ENCODE measurements around a stretch of chr13.

GRCh38 chr13:93224428-93225174 lies 2.0 kb upstream of the GPC6 start:
- PRO-cap, result no peak
- RAMPAGE, long total RNA, result no peak

GRCh38 chr13:94549685-94550515 lies 46.1 kb downstream of the TGDS start:
- PRO-cap, result no peak
- RAMPAGE, long total RNA, result no peak

GRCh38 chr13:94585453-94585803 lies 10.5 kb downstream of the TGDS start:
- PRO-cap, result no peak
- RAMPAGE, long total RNA, result no peak

GRCh38 chr13:94599666-94600387 lies 1.8 kb upstream of the GPR180 start:
- PRO-cap, result no peak
- RAMPAGE, long total RNA, result no peak

DNA sequence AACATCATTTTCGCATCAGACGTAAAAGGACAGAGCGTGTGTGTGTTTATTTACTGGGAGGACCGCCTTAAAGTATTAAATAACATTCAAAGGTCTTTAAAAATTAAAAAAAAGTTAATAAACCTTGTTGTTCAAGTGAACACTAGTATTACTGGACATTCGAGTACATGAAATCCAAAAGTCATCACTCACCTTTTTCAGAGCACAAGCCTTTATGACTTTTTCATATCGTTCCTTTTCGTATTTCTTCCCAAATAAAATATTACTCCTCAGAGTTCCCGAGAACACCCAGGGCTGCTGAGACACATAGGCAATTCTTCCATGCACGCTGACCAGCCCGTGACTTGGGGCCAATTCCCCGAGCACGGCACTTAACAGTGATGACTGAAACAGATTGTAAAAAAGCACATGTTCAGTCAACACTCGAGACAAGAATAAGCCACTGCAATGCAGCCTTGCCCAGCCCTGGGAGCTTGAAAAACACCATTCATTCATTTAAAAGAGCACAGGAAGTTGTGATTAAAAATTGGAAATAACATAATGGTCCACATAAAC lies 114.7 kb downstream of the ABCC4 start:
- PRO-cap, result no peak
- RAMPAGE, long total RNA, result no peak

DNA sequence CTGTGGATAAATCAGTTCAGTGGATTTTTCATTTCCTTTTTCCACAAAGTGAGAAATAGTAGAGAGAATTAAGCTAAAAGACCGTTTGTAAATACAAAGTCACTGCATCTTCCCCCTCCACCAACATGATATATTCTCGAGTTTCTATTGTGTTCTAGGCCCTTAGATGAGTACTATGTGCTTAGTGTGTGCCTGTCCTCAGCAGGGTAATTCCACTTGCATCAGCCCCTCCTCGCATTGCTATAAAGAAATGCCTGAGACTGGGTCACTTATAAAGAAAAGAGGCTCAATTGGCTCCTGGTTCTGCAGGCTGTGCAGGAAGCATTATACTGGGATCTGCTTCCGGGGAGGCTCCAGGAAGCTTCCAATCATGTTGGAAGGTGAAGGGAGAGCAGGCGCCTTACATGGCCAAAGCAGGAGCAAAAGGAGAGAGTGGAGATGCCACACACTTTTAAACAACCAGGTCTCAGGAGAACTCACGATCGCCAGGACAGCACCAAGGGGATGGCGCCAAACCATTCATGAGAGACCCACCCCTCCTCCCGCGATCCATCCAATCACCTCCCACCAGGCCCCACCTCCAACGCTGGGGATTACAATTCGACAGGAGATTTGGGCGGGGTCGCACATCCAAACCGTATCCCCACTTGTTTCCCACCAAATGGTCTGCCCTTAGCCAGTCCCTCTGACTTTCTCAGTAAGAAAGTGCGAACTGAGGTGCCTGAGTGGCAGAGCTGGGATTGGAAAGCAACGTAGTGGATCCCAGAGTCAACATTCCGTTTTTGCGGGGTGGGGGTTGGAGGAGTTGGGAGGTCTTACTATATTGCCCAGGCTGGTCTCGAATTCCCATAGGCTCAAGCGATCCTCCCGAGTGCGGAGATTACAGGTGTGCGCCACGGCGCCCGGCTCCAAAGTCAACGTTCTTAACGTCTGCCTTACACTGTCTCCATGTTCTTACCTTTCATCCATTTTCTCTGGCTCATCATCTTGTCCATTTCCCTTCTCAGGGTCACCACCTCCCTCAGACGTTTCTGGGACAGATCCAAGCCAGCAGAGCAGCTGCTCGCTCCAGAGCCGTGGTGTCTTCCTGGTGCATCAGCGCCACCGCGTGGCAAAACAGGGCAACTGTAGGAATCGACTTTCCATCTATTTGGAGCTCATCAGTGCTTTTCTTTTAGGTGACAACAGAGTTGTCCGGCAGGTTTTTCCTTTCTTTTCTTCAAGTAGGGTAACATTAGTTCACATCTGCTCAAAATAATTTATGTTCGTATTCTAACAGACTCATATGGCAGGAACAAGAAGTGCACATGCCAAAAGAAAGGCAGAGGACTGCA lies 102.6 kb upstream of the ABCC4 start:
- PRO-cap, result no peak
- RAMPAGE, long total RNA, result no peak

- PRO-cap, result no peak
- RAMPAGE, long total RNA, result no peak
Measured at GRCh38 chr13:95554434-95554881, 1.9 kb downstream of the CLDN10 start.

DNA sequence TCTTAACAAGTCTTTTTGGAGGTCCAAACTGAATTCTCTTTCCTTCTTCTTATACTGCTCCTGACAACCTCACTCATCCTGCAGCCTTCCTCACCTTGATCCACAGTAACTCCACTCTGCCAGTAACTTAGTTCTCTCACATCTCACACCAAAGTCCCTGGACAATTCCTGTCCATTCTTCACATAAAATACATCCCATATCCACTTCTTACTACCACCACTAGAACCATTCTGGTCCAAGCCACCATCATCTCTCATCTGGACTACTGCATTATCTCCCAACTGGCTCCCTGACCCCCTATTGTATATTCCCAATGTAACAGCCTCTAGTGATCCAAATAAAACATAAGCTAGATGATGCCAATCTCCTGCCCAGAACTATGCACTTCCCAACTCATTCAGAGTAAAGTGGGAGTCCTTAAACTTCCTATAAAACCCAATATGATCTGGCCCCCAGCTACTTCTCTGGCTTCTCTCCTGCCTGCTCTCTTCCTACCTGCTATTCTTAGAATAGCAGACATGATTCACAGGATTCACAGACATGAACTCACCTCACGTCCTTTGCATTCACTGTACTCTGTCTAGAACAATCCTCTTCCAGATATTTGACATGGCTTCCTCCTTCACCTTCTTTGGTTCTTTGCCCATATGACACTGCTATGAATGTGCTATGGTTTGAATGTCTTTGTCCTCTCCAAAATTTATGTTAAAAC lies 155.2 kb downstream of the UGGT2 start:
- PRO-cap, result no peak
- RAMPAGE, long total RNA, result no peak

- PRO-cap, result no peak
- RAMPAGE, long total RNA, result no peak
Measured at GRCh38 chr13:96636411-96636898, 357.8 kb downstream of the OXGR1 start.

- PRO-cap, result no peak
- RAMPAGE, long total RNA, result no peak
Measured at GRCh38 chr13:96984298-96984643, 10.0 kb downstream of the OXGR1 start.

- PRO-cap, result no peak
- RAMPAGE, long total RNA, result no peak
Measured at GRCh38 chr13:97226718-97227873, 5.0 kb downstream of the MBNL2 start.

GRCh38 chr13:97241335-97242599 lies 19.6 kb downstream of the MBNL2 start:
- PRO-cap, result no peak
- RAMPAGE, long total RNA, result no peak

- PRO-cap, result unidirectional peak, minus-strand start at chr13:97432976
- RAMPAGE, long total RNA, result no peak
Measured at GRCh38 chr13:97432653-97433067, 1.3 kb upstream of the RAP2A start.

- PRO-cap, result no peak
- RAMPAGE, long total RNA, result no peak
Measured at GRCh38 chr13:97538401-97538659, 104.4 kb downstream of the RAP2A start.

GRCh38 chr13:98142069-98142350 lies 884 bp upstream of the FARP1 start:
- PRO-cap, result no peak
- RAMPAGE, long total RNA, result no peak

DNA sequence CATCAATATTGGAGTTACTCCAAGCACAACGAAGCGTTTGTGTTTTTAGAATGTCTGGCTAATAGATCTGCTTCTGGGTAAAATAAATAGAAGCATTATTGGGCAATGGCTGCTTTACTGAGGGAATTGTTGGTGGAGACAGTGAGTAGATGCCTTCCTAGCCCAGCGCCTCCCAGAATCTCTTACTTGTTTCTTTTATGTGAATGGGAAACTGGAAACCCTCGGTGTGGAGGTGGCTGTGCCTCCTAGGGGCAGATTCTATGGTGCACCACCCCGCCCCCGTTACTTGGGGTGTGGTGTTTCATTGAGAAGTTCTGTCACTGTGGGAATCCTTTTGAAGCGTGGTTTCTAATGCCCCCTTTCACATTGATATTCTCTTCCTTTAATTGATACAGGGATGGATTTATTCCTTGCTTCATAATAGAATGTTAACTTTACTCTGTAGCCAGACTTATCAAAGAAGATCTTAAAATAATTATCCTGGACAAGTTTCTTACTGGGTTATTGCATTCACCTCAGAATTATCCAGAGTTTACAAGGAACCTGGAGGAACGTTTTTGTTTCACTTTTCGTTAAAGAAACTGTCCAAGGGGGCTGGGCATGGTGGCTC lies 2.2 kb downstream of the FARP1 start:
- PRO-cap, result no peak
- RAMPAGE, long total RNA, result no peak

DNA sequence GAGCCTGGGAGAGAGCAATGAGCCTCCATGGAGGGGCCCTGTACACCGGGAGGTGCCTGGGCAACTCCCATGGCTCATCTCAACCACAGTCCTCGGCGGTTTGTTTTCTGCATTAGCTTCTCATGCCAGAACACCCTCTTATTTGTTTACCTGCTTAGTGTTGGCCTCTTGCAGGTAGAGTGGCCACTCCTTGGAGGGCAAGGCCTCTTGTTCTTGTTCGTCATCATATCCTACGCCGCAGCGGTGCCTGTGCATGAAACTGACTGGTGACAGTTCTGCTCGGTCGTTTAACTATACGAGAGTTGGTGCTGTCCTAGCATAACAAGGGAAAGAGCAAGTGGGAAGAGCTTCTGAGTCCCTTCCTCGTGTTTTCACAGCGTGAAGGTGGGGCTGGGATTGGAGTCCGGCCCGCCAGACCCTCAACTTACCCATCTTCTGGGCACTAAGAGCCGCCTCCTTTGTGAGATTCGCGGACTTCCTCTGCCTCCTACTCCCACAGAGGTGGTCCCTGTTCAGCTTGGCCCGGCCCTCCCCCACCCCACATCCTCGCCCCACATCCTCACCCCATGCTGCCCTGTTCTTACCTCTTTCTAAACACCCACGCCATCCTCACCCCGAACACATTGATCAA lies 40.6 kb upstream of the RNF113B start:
- PRO-cap, result no peak
- RAMPAGE, long total RNA, result no peak

DNA sequence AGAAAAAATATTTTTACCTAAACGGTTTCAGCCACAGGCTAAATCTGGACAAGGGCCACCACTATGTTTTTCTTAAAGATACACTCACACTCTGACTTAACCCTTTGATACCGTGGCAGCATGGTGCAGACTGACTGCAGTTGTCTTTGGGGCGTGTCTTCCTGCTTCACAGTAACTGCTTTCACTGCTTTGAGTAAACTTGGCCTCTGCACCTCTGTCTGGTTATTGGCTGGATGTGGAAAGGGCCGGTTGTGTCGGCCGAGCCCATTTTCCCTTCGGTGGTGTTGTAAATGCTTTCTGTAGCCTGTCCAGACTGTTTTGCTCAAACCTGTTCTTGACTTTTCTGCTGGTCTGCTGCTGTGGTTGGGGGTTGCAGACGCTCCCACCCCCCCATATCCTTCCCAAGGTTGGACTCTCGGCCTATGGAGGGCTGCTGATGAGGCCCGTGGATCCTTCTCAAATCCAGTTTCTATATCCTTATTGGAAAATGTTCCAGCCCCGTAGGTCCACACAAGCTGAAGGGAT lies 90.1 kb upstream of the RNF113B start:
- PRO-cap, result no peak
- RAMPAGE, long total RNA, result no peak

GRCh38 chr13:98389335-98389878 lies 187.5 kb downstream of the STK24 start:
- PRO-cap, result no peak
- RAMPAGE, long total RNA, result no peak

GRCh38 chr13:98401861-98402421 lies 175.0 kb downstream of the STK24 start:
- PRO-cap, result no peak
- RAMPAGE, long total RNA, result no peak

Data from Karpas-422 (cell line).